Esophagus muscularis mucosa (tissue), 4 donors: ENCODE results near the genes APOE and VASP.

DNA sequence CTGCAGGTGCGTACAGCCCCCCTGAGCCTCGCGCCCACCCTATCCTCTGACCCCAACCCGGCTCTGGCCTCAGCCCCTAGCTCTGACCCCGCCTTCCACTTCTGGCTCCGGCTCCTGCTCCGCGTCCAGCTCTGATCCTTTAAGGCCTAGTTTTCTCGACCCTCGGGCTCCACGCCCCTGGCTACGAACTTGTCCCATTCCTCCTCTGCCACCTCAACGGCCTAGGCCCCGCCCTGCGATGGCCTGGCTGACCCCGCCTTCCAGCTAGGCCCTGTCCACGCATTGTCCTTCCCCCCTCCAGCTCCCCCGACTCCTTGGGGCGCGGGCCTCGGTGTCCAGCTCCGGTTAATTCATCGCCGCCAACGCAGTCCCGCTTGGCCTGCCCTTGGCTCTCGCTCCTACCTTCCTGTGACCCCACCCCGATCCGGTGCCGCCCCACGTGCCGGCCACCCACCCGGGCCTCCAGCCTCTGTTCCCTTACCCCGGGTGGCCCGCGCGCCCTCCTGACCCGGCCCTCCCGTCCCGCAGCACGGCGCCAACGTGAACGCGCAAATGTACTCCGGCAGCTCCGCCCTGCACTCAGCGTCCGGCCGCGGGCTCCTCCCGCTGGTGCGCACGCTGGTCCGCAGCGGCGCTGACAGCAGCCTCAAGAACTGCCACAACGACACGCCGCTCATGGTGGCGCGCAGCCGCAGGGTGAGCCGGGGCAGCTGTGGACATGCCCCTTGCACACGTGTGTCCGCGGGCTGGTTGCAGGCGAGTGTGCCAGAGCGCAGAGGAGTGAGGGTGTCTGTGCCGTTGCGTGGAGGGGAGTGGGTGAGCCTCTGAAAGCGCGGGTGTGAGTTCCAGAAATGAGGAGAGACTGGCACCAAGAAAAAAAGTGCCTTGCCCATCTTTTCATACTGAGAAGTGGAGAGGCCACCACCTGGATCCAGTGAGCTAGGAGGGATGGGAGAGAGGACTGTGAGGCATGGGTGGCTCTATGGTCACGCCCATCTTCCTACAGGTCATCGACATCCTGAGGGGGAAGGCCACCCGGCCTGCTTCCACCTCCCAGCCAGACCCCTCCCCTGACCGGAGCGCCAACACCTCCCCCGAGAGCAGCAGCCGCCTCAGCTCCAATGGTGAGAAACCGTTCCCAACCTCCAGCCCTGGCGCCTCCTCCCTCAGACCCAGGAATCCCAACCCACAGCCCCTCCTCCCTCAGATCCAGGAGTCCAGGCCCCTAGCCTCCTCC, 9.6 kb downstream of the BCL3 start:
- PRO-cap, result bidirectional peak, plus-strand start at position 609 of the sequence, minus-strand start at position 372 of the sequence
- RAMPAGE, long total RNA, 4 experiments, result no peak in any of the 4 experiments

- PRO-cap, result no peak
- RAMPAGE, long total RNA, 4 experiments, result no peak in any of the 4 experiments
Observed at GRCh38 chr19:44770434-44771068, 7.1 kb upstream of the CBLC start.

DNA sequence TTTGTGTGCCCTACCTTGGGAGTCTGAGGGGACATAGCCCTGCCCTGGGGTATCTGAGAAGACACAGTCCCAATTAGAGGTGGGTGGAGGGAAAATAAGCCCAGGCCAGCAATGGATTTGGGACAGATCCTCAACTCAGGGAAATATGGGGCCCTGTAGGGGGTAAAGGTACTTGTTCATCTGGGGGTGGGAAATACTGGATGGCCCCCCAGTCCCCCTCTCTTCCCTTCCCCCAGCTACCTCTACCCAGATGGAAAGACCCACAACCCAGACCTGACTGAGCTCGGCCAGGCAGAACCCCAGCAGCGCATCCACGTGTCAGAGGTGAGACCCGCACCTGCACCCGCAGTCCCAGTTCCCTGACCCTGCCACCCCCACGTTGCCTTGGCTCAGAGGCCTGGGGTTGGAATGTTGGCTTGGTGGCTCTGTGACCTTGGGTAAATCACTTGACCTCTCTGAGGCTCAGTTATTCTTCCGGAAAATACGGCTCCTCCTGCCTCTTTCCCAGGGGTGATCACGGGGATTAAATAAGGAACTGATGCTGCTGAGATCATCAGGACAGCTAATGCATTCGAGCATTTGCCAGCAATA, 12.2 kb downstream of the CBLC start:
- PRO-cap, result no peak
- RAMPAGE, long total RNA, 4 experiments, result no peak in any of the 4 experiments

- PRO-cap, result no peak
- RAMPAGE, long total RNA, 4 experiments, result no peak in any of the 4 experiments
Observed at GRCh38 chr19:44809472-44810403, 835 bp downstream of the BCAM start.

- PRO-cap, result bidirectional peak, plus-strand start at chr19:44848030, minus-strand start at chr19:44847594
- RAMPAGE, long total RNA, 4 experiments, result no peak in any of the 4 experiments
Observed at GRCh38 chr19:44847460-44848112, 1.5 kb downstream of the NECTIN2 start.

DNA sequence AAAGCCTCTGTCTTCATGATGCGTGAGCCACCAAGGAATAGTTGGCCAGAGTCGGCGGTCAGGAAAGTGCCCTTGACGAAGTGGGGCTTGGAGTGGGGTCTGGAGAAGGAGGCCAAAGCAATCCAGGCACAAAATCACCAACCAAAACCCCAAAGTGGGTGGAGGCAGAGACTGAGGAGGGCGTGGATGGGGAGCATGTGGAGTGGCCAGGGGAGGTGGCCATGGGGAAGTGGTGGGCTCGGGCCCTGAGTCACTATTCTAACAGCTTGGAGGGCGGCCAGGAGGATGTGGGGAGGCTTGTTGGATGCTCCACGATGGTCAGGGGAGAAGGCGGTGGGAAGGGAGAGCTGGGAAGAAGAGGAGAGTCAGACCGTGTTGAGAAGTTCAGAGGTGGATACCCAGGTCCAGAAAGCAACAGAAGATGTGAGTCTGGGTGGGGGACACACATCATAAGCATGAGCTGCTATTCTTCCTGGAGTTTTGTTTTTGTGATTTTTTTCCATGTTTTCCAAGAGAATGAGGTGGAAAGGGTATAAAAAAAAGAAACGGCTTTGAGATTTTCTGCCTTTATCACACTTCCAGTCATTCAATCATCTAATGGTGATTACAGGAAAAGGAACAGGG, 20.9 kb upstream of the TOMM40 start:
- PRO-cap, result no peak
- RAMPAGE, long total RNA, 4 experiments, result no peak in any of the 4 experiments

DNA sequence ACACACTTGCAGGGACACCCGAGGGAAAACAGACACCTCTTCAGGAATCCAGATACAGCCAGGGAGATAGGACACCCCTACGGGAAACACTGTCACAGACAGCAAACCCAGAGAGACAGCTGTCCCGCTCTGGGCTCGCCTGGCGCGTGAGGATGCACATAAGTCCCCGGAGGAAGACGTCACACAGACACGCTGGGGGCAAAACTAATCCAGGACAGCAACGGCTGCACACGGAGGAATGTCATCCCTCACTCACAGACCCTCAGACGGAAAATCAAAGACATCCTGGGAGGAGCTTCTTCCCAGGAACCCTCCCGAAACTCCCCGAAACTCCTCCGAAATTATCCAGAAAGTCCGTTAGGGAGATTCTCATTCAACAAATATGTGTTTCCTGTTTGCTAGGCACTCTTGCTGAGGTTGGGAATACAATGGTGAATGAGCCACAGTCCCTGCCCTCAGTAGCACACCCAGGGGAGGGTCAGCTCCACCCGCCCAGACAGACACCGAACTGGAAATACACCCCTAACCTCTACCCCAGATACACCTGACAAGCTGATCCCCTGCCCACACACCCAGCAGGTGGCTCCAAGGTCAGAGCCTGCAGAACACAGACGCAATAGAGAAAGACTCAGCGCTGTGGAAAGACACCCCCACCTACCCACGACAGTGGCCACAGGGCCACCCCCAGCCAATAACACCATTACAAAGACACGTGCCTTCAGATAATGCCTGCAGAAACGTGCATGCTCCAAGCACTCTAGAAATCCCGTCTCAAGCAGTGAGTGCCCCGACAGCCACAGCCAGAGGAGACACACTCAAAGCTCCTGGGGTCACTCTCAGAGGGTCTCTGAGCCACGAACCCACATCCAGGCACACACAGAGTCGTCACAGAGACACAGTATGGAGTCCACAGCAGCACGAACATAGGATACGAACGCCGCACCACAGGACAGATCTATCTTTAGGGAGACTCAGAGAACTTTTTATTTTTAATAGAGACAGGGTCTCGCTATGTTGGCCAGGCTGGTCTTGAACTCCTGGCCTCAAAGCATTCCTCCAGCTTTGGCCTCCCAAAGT, 14.9 kb upstream of the TOMM40 start:
- PRO-cap, result no peak
- RAMPAGE, long total RNA, 4 experiments, result no peak in any of the 4 experiments

DNA sequence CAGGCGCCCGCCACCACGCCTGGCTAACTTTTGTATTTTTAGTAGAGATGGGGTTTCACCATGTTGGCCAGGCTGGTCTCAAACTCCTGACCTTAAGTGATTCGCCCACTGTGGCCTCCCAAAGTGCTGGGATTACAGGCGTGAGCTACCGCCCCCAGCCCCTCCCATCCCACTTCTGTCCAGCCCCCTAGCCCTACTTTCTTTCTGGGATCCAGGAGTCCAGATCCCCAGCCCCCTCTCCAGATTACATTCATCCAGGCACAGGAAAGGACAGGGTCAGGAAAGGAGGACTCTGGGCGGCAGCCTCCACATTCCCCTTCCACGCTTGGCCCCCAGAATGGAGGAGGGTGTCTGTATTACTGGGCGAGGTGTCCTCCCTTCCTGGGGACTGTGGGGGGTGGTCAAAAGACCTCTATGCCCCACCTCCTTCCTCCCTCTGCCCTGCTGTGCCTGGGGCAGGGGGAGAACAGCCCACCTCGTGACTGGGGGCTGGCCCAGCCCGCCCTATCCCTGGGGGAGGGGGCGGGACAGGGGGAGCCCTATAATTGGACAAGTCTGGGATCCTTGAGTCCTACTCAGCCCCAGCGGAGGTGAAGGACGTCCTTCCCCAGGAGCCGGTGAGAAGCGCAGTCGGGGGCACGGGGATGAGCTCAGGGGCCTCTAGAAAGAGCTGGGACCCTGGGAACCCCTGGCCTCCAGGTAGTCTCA, at the start of gene APOE:
Gene APOE, plus strand, starts transcription at position 572 of the 708 bp plus-strand sequence.
- PRO-cap, result unidirectional peak, plus-strand start at position 572 of the sequence
- RAMPAGE, long total RNA, 4 experiments, result start-site peak on the plus strand in 4 of 4 experiments, centred at positions 572 to 575 of the sequence, 46 to 146 reads per replicate

GRCh38 chr19:44939693-44940257, 2.3 kb upstream of the APOC4 start:
- PRO-cap, result no peak
- RAMPAGE, long total RNA, 4 experiments, result no peak in any of the 4 experiments

GRCh38 chr19:44948227-44948790, 2.5 kb downstream of the APOC2 start:
- PRO-cap, result no peak
- RAMPAGE, long total RNA, 4 experiments, result no peak in any of the 4 experiments

- PRO-cap, result no peak
- RAMPAGE, long total RNA, 4 experiments, result no peak in any of the 4 experiments
Observed at GRCh38 chr19:44951100-44951990, 3.8 kb upstream of the CLPTM1 start.

DNA sequence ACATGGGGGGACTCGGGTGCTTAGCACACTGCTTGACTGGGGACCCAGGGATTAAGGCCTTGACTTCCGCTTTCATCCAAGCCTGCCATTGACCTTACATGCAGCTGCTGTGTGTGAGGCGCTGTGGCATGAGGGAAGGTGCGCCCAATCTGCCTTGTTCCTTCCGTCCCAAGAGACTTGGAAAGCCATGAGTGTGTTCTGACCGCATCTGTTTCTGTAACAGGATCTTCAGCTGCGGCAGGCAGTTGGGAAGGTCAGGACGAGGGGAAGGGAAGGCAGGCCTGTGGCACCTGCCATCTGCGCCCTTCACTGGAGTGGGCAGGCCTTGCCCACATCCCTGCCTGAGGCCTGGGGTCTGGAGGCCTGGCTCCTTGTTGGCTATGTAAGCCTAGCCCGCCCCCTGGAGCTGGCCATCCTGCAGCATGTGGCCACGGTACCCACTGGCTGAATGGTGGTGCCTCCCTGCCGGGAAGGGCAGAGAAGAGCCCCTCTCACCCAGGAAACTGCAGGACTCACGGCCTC, 23.1 kb downstream of the PPP1R37 start:
- PRO-cap, result no peak
- RAMPAGE, long total RNA, 4 experiments, result no peak in any of the 4 experiments

DNA sequence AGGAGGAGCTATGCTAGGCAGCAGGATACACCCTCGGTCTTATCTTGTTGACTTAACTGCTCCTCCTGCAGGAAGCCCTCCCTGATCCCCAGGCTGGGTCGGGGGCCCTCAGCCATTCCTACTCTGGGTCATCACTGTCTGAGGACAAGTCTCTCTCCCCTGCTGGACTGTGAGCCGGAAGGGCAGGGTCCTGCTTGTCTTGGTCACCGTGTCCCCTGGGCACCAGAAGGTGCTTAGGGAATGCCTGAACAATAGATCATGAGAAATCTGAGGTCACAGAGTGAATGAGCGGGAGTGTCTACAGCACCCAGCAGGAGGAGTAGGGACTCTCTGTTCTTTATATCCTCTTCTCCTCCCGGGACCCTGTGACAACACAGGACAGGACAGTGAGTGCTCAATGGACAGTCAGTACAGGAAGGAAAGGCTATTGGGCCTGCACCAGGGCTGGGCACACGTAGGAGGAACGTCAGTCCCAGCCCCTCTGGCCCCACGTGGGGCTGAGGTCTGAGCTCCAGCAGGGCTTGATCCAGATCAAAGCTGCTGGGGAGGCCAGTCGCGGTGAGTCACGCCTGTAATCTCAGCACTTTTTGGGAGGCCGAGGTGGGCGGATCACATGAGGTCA, 6.5 kb downstream of the NKPD1 start:
- PRO-cap, result no peak
- RAMPAGE, long total RNA, 4 experiments, result no peak in any of the 4 experiments

GRCh38 chr19:45326113-45326554, 3.5 kb upstream of the CKM start:
- PRO-cap, result unidirectional peak, plus-strand start at chr19:45326417
- RAMPAGE, long total RNA, 4 experiments, result no peak in any of the 4 experiments

DNA sequence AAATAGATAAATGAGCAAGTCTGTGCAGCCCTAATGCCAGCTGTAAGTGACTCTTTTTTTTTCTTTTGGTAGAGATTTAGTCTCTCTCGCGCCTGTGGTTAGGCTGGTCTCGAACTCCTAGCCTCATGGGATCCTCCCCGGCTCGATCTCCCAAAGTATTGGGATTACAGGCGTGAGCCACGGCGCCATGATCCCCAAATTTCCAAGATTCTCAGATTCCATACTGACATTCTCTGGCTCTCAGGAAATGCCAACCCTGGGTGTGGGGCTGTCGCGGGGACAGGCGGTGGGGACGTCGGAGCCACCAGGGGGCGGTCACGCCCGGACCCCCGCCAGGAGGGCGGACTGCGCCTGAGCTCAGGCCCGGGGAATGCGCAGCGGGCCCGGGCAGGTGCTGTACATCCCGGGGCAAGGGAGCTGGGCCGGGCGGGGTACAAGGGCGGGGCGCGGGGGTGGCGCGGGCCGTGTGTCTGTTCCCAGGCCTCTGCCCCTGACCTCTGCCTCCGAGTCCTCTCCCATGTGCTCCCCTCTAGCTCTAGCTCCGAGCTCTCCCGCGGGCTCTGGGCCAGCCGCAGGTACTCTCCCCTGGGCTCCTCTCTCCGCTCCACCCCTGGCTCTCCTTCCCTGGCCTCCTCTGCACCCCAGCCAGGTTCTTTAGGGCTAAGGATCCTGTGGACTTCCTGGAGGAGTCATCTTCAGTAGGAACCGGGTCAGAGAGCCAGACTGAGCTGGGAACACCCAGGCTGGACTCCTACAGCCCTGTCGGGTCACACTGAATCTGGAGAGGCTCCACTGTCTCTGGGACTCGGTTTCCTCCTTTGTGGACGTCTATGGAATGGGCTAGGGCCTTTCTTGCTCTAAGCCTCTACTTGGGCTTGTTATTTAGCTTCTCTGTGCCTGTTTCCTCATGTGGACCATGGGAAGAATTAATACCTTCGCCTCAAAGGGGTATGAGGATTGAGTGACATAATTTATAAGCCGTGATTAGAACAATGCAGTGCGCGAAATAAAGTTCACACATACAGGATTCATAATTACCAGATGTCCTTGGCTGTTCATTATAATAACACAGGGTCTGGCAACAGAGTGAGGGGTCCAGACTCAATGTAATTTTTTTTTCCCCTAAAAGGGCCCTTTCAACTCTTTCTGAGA, 2.3 kb downstream of the PPP1R13L start:
- PRO-cap, result no peak
- RAMPAGE, long total RNA, 4 experiments, result no peak in any of the 4 experiments

DNA sequence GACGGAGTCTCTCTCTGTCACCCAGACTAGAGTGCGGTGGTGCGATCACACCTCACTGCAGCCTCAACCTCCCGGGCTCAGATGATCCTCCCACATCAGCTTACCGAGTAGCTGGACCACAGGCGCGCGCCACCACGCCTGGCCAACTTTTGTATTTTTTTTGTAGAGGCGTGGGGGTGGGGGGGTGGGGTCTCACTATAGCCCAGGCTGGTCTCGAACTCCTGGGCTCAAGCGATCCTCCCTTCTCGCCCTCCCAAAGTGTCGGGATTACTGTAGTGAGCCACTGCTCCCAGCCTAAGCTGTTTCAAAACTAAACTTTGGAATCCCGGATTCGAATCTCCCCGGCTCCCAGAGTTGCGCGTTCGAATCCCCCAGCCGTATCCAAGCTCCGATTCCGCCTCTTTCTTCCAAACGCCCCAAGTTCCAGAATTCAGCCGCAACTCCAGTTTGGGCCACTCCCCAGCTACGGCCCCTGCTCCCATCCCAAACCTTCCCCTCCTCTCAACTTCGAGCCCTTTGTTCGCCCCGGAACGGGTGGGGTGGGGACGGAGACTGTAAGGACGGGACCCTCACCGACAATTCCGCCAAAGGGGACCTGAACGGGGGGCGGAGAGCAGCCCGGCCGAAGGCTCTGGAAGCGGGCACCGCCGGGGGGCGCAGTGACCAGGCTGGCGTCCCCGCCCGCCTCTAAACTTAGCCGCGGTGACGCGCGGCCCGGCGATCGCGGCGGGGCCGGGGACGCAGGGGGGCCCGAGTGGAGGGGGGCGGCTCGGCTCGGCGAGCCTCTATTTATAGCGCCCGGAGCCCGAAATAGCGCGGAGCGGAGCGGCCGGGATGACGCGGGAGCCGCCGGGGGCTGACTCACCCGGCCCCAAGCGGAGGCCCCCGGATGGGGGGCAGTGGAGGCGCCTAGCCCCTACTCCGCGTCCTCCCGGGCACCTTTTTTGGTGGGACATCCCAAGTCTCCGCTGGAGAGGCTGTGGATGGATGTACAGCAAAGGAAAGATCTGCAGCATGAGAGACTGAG, 4.7 kb upstream of the ERCC1 start:
- PRO-cap, result bidirectional peak, plus-strand start at position 816 of the sequence, minus-strand start at position 661 of the sequence
- RAMPAGE, long total RNA, 4 experiments, result no peak in any of the 4 experiments

DNA sequence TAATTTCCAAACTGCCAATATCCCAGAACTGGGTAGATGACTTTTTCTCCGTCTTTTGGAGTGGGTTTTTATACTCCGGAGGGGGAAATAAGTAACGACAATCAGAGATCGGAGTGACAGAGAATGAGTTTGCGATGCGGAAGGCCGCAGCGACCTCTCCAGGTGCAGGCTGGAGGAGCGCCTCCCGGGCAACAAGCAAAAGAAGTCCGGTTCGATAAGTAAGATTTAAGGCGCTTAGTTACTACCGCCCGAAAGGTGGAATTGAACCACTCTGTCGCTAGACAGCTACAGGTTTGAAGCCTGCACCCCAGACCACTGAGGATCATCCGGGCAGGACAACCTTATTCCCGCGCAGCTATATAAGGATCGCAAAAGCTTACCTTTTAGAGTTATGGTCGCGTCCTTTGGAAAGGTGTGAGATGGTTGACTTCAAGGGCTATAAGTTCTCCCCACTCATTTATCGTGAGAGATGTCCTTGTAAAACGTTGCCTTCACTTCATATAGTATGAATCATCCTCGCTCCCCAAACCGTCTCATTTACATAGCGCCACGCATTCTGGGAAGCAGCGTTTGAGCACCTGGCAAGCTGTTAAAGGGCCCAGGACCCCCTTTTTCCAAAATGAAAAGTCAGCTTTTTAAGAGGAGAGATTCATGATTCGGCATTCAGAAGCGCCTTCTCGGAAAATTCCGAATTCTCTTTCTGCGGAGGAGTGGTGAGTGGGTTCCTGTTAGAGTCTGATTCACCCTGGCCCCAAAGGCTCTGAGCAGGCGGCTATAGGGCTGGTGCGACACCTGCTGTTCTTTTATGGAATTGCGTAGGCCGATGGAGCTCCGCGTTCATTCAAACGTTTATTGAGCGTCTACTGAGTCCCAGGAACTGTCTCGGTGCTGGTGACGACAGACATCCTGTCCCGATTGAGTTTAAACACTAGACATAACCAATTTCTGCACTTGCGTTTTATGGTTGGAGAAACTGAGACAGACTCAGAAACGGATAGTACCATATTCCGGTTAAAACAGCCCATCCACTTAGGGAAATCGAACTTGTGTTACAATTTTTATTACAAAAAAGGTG, 10.9 kb downstream of the FOSB start:
- PRO-cap, result bidirectional peak, plus-strand start at position 310 of the sequence, minus-strand start at position 332 of the sequence; unidirectional peak, minus-strand start at position 357 of the sequence
- RAMPAGE, long total RNA, 4 experiments, result no peak in any of the 4 experiments

DNA sequence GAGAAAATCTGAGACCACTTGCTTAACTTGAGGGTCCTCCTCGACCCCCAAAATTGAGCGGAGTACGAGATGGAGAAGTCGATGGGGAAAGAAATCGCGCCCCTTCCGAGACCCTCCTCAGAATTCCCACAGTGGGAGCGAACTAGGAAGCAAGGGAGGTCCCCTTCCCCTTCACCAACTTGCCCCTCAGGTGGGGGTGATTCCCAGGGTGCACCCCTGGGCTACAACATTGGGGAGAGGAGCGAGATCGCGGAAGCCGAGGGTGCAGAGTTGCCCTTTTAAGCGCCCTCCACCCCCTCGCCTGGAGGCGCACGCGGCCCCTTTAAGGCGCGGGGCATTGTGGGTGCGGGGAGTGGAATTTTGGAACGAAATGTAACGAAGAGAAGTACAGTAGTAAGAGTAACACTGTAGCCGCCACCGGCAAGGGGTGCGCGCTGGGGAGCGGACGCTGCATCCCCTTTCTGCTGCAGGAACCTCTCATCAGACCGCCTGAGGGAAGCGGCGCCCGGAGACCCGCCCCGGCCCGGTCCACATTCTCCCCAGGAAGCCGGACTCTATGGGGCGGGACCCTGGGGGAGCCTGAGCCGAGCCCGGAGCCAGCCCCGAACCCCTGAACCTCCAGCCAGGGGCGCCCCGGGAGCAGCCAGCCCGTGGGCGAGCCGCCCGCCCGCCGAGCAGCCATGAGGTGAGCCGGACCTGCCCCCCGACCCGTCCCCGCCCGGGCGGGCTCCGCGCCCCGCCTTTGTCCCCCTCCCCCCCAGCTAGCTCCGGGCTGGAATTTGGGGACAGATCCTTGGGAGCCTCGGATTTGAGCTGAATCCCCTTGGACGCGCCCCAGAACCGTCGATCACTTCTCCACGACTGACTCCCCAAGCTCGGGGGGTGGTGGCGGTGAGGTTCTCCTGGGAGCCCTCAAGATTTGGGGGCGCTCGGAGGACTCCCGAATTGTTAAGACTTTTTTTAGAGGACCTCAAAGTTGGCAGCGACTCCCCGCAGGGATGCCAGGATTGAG, at the start of gene VASP:
Gene VASP, plus strand, starts transcription at position 388 of the 1,012 bp plus-strand sequence.
- PRO-cap, result bidirectional peak, plus-strand start at position 417 of the sequence, minus-strand start at position 303 of the sequence
- RAMPAGE, long total RNA, 4 experiments, result start-site peak on the plus strand in 4 of 4 experiments, centred at positions 403 to 420 of the sequence, 842 to 7,131 reads per replicate

GRCh38 chr19:45509707-45509936, 2.3 kb downstream of the VASP start:
- PRO-cap, result no peak
- RAMPAGE, long total RNA, 4 experiments, result no peak in any of the 4 experiments

DNA sequence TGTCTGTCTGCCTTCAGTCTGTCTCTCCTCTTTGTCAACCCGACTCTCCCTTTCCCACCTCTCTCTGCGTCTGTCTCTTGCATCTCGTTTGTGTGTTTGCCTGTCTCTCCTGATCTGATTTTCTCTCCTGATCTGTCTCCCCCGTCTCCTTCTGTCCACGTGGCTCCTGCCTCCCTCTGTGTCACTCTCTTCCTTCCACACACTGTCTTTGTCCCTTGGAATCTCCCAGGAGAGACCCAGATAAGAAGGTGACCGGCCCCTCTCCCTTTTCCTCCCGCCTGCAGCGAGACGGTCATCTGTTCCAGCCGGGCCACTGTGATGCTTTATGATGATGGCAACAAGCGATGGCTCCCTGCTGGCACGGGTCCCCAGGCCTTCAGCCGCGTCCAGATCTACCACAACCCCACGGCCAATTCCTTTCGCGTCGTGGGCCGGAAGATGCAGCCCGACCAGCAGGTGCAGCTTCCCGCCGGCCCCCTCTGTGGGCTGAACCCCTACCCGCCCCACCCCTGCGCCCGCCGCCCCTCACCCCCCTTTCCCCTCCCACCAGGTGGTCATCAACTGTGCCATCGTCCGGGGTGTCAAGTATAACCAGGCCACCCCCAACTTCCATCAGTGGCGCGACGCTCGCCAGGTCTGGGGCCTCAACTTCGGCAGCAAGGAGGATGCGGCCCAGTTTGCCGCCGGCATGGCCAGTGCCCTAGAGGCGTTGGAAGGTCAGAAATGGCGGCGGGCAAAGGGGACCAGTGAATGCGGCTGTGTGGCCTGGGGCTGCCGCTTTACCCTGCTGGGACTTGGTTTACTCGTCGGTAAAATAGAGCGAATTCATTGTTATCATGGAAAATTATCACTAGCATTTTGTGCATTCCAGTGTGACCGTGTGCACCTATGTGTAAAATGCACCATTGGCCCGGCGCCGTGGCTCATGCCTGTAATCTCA, 10.4 kb downstream of the VASP start:
- PRO-cap, result no peak
- RAMPAGE, long total RNA, 4 experiments, result no peak in any of the 4 experiments